H9 (cell line): ENCODE measurements around a stretch of chr12.

DNA sequence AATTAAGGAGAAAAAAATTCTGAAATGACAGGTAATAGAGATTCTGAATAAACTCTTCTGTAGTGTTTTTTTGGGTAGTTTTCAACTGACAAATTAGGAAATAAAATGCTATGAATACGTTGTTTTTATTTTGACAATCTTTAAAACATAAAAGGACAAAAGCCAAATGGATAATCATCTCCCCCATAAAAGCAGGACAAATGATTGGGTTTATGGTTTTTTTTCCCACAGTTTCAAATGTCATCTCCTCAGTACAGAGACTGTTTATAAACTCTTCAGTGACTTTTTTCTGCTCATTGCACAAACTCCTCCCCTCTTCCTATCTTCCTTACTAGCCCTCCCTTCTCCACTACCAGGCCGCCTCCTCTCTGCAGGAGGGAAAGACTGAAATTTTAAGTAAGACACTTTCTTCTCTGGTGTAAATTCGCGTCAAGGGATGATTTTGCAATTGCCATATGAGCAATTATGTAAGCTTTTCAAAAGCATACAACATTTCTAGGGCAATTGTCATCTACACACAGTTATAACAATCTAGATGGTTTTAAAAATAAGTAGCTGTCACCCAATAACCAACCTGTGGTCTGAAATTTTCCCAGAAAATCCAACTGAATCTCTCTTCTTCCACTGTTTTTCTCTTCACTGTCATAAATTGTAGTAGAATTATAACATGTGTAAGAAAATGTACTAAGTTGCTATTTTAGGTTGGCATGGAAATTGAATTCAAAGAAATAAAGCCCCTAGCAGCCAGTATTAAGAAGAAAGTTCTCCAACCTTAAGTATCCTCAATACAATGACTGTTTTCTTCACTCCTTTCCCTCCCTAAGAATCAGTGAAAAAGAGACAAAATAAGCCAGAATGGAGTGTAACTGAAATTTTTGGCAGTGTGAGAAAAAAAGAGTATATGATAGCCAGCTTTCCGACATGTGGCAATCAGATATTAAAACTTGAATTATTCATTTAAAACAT is 36.9 kb downstream of the BTG1 start:
- PRO-cap, result no peak

DNA sequence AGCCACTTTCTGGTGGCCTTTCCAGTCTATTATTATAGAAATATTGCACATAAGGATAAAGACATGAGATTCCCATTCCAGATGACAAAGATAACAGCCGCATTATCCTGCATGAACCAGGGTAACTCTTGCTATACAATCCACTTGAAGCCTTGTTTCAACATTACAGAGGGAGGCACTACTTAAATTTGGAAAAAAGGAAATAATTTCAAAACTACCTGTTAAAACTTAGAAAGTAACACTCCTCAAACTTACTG is 4.5 kb downstream of the BTG1 start:
- PRO-cap, result no peak

- PRO-cap, result no peak
Measured at GRCh38 chr12:92243864-92244357, 98.3 kb upstream of the BTG1 start.

- PRO-cap, result no peak
Measured at GRCh38 chr12:92505205-92506279, 197.2 kb upstream of the PLEKHG7 start.

- PRO-cap, result no peak
Measured at GRCh38 chr12:92777872-92778233, 75.1 kb downstream of the PLEKHG7 start.

- PRO-cap, result no peak
Measured at GRCh38 chr12:92817951-92818730, 111.0 kb downstream of the EEA1 start.

- PRO-cap, result no peak
Measured at GRCh38 chr12:92926964-92927651, 2.0 kb downstream of the EEA1 start.

DNA sequence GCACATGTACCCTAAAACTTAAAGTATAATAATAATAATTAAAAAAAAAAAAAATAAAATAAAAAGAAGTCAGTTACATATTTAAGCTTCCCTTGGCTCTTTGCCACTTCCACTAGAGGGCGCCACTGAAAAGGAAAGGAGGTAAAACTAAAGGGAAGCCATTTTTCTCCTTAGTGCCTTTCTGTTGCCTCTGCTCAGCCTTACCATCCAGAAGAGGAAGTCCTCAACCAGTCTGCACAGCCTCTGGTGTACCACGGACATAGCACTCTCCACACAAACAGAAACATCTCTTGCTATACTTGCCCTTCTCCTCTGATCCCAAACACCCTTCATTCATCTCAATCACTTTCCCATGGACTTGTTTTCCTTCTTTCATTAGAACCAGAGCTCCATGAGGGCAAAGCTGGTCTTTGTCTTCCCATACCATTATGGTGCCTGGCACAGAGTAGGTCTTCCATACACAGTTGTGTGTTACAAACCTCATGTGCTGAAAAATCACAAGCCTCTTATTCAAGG is 169.0 kb upstream of the EEA1 start:
- PRO-cap, result no peak

- PRO-cap, result unidirectional peak, minus-strand start at chr12:93379486
Measured at GRCh38 chr12:93379322-93379585, 1.5 kb downstream of the NUDT4 start.

DNA sequence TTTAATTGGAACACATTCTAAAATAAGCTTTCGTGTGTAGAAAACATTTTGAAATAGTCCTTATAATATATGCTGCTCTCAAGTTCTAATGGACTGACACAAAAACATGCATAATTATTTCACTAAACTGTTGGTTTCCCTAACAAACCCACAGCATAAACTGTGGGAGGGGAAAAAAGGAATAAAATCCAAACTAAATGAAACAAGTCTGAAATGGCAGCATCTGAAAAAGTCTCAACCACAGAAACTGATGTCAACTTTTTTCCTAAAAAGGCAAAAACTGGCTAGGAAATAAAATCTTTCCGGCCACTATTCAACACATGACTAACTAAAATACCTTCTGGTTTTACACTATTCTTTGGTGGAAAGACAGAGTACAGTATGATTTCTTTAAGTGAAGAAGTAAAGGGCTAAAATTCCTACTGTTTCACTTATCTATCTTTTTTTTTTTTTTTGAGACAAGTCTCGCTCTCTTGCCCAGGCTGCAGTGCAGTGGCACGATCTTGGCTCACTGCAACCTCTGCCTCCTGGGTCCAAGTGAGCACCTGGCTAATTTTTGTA is 25.7 kb downstream of the UBE2N start:
- PRO-cap, result no peak

- PRO-cap, result no peak
Measured at GRCh38 chr12:93778210-93778518, 101.0 kb downstream of the CRADD start.

DNA sequence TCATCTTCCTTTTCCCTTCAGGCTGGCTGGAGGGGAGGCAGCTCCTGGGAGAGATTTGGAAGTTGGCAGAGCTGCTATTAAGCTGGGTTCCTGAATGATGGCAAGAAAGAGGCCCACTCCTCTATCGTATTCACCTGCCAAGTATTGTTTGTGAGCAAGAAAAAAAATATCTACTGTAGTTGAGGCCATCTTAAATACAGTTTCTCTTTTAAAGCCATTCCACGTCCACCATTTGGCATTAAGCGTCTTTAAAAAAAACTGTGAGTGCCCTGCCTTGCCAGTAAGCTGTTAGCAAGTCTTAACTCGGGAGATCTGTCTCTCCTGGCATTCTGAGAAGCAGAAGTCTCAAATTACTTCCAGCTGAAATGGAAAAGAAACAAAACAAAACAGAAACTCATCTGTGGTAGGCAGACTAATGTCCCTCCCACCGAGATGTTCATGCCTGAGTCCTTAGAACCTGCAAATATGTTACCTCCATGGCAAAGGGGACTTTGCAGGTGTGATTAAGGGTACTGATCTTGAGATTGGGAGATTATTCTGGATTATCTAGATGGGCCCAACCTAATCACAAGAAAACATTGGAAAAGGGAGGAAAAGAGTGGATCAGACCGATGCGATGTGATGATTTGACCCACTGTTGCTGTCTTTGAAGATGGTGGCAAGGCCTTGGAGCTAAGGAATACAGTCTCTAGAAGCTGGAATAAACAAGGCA is 126.3 kb downstream of the CRADD start:
- PRO-cap, result no peak

- PRO-cap, result no peak
Measured at GRCh38 chr12:94075317-94076009, 72.9 kb upstream of the PLXNC1 start.

DNA sequence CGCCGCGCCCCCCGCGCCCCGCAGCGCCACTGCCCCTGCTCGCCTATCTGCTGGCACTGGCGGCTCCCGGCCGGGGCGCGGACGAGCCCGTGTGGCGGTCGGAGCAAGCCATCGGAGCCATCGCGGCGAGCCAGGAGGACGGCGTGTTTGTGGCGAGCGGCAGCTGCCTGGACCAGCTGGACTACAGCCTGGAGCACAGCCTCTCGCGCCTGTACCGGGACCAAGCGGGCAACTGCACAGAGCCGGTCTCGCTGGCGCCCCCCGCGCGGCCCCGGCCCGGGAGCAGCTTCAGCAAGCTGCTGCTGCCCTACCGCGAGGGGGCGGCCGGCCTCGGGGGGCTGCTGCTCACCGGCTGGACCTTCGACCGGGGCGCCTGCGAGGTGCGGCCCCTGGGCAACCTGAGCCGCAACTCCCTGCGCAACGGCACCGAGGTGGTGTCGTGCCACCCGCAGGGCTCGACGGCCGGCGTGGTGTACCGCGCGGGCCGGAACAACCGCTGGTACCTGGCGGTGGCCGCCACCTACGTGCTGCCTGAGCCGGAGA is 691 bp downstream of the PLXNC1 start:
- PRO-cap, result no peak

DNA sequence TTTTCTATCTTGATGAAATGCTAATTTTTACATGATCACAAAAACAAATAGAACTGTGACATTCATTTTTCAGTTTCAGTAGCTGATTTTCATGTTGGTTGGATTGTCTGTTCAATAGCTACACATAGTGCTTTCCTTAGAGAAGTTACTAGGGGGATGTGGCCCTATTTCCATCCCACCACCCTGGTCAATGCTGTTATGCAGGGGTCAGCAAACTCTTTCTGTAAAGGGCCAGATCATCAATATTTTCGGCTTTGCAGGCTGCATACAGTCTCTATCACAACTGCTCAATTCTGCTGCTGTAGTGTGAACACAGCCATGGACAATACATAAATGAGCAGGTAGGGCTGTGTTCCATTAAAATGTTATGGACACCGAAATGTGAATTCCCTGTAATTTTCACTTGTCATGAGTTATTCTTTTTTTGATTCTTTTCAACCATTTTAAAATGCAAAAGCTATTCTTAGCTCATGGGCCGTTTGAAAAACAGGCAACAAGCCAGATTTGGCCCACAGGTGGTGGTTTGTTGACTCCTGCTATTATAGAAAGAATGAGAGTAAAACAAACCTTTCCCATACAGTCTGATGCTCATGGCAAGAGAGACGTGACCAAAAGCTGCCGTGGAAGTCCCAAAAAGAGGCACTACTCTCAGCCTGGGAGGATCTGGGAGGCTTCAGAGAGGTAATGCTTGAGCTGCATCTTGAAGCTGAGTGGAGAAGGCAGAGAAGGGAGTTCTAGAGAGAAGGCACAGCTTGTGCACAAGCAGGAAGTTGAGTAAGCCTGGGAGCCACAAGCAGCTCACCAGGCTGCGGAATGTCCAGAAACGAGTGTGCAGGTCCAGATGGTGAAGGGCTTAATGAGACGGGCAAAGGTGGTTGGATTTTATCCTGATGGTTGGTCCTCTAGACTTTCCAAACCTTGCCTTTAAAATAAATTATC is 9.4 kb downstream of the PLXNC1 start:
- PRO-cap, result no peak

- PRO-cap, result no peak
Measured at GRCh38 chr12:94244698-94245190, 96.4 kb downstream of the PLXNC1 start.

DNA sequence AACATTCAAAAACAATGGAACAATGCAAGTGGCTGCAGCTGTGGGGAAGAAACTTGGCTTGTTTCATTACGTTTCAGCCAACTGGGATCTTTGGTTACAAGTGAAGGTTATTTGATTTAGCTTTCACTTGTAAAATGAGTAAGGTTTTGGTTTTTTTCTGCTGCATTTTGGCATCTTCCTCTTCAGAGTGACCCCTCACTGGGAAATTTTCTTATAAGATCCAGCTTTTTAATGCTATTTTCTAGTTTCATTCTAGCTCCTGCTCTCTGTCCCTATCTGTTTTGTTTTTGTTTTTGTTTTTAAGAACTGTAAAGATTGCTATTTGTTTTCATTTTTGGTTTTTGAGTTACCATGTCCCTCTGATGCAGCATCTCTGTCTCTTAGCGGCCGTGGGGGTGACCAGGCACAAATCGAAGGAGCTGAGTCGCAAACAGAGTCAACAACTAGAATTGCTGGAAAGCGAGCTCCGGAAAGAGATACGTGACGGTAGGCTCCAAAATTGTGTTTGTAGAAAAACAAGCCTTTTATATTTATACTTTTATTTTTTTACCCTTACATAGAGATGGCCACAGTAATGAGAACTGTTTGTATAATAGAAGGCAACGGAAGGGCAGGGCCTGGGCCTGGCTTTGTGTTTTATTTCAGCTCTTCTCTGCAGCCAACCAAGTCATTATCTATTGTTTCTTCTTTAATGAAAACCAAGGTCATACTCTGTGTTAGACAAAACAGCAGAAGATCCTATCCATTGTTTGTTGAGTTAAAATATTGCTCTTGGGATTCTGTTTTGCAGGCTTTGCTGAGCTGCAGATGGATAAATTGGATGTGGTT is 106.2 kb downstream of the PLXNC1 start:
- PRO-cap, result no peak

- PRO-cap, result no peak
Measured at GRCh38 chr12:94717914-94718563, 67.7 kb upstream of the TMCC3 start.

DNA sequence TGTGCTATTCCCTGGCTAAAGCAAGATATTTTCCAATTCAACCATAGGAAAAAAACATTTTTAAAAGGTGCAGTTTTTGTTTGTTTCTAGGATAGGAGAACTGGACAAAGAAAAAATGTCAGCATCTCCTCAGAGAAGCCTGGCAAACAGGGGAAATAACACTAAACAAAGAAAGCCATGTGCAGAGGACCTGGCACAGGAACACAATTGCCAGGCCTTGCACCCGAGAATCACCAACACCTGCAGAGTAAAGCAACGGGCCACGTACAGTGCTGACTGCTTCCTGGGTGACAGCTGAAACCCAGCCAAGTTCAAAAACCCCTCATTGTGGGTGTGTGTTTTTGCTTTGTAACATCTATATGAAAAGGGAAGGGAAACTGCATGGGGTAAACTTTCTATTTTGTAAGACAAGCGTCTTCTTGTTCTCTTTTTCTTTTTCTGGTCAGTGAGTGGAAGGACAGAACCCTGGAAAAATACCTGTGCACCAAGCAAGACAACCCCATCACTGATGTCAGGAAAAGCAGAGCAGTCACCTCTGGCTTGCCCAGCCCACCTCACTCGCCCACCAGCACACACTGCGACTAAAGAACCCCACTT is 172.5 kb downstream of the NDUFA12 start:
- PRO-cap, result no peak

GRCh38 chr12:94872615-94873275 is 130.8 kb downstream of the NDUFA12 start:
- PRO-cap, result no peak